Retinal pigment epithelial cell (primary cell): ENCODE data around the genes RPL12 and CDK9.

- RRBS = no CpG with 5 or more reads among the region's 13 CpGs
Observed at GRCh38 chr9:125506214-125506463, 200.9 kb downstream of the MAPKAP1 start.

DNA sequence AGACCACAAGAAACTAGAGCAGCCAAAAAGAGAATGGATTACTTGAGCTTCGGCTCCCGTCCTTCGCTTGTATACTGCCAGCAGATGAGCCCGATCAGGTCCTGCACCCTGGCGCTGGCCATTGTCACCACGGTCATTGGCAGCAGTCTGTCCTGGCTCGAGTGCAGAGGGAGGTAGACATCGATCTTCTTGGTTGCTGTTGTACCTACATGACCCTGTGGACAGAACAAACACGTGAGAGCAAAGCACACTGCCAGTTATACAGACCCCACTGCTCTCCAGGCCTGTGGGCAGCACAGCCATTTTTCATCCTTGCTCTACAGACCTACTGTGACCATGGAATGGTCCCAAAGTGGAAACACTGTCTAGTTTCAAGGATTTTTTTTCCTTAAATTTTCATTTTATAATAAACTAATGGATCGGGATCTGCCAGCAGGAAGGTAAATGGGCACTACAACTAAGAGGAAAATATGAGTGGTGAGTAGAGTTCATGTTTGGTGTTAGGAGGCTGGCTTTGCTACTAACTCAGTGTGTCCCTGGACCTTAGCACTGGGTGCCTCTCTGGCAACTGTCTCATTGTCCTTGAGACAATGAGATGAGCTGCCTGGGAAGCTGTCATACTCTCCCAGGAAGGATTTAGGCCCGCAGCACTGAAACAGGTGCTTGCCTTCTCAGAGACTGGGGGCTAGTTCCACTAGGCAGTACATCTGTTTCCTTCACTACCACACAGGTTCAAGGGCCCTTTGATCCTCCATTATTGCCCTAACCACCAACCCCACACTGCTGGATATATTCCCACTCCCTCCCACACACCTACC is 121.3 kb downstream of the MAPKAP1 start:
- RRBS = no CpG with 5 or more reads among the region's 11 CpGs

DNA sequence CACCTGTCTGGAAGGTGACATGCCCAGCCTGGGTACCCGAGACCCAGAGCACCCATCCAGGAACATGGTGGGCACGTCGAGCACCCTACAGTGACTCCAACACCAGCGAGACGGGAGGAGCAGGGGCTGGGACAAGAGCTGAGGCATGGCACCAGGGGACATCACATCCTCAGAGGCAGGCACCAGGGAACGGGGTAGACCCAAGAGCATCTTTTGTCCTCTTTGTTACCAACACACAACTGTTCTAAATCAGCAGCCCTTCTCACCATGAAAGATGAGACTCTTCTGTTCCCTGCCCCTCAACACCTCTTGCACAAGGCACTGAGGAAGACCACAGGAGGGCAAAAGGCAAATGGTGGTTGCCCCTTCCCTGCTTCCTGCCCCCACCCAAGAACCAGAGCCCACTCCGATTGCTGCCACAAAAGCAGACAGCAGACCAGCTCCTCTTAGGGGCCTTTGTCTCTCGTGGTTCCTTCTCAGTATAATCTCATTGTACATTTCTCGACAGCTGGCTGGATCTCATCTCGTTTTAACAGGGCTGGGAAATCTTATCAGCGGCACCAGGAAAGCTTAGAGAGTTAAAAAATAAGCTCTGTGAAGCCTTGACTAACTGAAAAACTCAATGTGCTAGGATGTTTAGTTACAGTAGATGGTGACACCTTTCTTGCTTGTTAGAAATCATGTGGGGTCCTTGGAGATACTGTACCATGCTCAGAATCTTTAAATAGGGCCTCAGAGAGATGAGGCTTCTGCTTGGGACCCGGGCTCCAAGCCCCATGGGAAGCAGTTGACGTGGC is 1.1 kb downstream of the MVB12B start:
- RRBS = no CpG with 5 or more reads among the region's 13 CpGs

DNA sequence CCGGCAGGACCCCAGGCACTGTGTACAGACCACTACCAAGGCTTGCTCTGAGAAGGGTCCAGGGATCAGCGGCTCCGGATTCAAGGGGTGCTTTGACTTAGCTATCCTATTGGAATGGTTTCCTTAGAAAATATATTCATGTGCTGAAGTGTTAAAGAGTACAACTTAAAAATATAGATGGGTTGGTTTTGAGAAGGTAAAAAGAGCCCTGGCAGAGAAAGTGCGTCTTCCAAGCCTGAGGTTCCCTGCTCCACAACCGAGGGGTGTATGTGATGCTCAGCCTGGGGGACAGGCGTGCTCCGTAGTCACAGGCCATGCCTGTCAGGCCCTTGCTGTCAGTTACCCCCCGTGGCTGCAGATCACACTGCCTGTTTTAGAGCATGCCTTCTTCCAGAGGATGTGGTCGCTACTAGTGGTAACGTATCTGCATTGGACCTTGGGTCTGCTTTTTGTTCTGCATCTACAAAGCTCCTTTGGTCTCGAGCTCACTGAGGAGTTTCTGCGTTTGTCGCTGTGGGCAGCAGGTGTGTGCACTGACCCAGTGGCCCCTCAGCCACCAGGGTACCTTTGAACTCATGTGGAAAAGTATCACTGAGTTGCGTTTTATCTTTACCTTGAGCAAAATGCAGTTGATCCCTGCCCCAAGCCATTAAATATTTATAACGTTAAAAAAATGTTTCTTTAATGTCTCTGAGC is 142.8 kb downstream of the MVB12B start:
- RRBS = 94% methylated on average over 3 of the region's 15 CpGs

- RRBS = no CpG with 5 or more reads among the region's 15 CpGs
Observed at GRCh38 chr9:126587606-126588194, 26.0 kb upstream of the LMX1B start.

GRCh38 chr9:126597244-126597613 is 16.5 kb upstream of the LMX1B start:
- RRBS = no CpG with 5 or more reads among the region's 3 CpGs

- RRBS = no CpG with 5 or more reads among the region's 16 CpGs
Observed at GRCh38 chr9:126661392-126662183, 47.9 kb downstream of the LMX1B start.

DNA sequence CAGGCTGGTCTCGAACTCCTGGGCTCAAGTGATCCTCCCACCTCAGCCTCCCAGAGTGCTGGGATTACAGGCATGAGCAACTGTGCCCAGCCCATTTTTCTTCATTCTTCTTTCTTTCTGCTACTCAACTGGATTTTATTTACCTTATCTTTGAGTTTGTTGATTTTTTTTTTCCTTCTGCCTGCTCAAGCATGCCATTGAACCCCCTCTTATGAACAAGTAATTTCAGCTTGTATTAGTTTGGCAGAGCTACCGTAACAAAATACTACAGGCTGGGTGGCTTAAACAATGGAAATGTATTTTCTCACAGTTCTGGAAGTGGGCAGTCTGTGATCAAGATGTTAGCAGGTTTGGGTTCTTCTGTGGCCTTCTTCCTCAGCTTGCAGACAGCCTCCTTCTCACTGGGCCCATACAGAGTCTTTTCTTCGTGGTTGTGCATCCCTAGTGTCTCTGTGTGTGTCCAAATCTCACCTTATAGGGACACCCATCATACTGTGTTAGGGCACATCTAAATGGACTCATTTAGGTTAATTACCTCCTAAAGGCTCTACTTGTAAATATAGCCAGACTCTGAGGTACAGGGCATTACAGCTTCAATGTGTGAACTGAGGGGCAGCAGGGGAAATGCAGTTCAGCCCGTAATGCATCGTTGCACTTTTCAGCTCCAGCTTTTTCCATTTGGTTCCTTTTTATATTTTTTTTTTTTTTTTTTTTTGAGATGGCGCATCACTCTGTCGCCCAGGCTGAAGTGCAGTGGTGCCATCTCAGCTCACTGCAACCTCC is 20.5 kb downstream of the ZBTB43 start:
- RRBS = no CpG with 5 or more reads among the region's 7 CpGs

- RRBS = no CpG with 5 or more reads among the region's 11 CpGs
Observed at GRCh38 chr9:126832003-126832926, 27.4 kb downstream of the ZBTB43 start.

- RRBS = no CpG with 5 or more reads among the region's 2 CpGs
Observed at GRCh38 chr9:127126956-127127490, 4.6 kb upstream of the ANGPTL2 start.

GRCh38 chr9:127166681-127167402 is 44.4 kb upstream of the ANGPTL2 start:
- RRBS = no CpG with 5 or more reads among the region's 11 CpGs

- RRBS = 83% methylated on average over 1 of the region's 15 CpGs
Observed at GRCh38 chr9:127183997-127184643, 61.7 kb upstream of the ANGPTL2 start.

DNA sequence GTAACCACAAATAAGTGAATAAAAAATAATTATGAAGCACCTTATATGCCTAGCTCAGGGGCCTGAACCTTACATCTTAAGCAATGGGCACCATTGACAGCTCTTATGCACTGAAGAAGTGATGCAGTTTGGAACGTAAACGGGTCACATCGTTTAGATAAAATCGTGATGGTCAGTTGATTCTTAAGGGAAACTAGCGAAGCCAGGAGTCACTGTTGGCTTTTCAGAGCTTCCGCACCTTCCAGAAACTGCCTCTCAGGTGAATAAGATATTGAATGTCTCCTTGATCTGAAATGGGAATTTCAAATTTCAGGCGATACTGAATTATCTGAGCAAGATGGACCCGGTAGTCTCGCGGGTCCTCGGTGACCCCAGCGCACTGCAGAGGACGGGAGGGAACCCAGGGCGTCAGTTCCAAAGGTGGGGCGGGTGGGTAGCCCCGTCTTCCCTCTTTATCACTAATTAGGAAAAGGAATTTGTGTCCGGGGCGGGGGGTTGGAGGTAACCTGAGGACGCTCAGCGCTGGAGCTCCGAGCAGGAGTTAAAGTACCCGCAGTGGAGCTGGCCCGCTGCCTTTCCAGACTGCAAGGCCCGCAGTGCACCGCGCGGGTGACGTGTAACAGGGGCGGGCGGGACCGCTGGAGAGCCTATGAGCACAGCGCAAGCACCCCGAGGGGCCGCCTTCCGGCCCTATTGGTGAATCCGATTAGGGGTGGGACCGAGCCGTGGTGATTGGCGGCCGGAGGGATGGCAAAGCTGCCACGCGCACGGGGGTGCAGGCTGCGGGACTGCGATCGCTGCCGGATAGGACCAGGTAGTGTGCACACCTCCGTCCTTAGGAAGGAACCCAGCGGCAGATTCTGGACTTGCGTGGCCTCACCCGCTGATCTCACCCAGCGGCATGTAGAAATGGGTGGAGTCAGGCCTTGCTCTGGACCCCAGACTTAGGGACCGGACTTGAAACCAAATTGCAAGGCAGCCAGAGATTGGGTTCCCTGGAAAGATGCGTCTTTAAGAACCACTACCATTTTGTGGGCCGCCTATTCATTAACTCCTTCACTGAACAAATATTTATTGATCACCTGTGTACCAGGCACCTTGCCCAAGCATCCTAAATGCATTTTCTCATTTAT is 19.6 kb upstream of the GARNL3 start:
- RRBS = under 1% methylated on average over 13 of the region's 55 CpGs

GRCh38 chr9:127451178-127451712 is at the start of gene RPL12:
TSS of gene RPL12 (minus strand) at chr9:127451406.
- RRBS = under 1% methylated on average over 21 of the region's 49 CpGs

DNA sequence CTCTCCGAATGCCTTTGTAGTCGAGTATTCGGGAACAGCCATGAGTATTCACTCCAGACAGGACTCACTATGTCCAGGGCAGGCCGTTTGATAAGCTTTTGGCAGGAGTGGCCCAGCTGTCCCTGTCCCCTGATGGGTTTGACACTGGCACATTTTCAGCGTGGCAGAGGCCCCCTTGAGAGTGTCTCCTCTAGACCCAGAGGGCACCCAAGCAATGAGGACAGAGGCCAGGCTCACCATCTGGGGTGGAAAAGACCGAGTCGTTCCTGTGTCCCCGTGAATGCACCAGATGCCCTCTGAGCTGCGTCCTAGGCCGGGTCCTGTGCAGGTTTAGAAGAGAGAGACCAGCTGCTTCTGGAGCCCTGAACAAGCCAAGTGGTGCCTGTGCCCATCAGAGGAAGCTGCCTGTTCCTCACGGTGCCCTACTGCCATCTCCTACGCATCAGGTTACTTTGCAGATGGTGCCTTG is 42.3 kb downstream of the LRSAM1 start:
- RRBS = no CpG with 5 or more reads among the region's 12 CpGs

GRCh38 chr9:127506927-127507521 is 55.7 kb downstream of the LRSAM1 start:
- RRBS = 64% methylated on average over 5 of the region's 32 CpGs

GRCh38 chr9:127521336-127521729 is 47.5 kb downstream of the NIBAN2 start:
- RRBS = no CpG with 5 or more reads among the region's 10 CpGs

GRCh38 chr9:127676570-127677167 is 30.1 kb upstream of the CFAP157 start:
- RRBS = 96% methylated on average over 5 of the region's 14 CpGs

- RRBS = 15% methylated on average over 1 of the region's 33 CpGs
Observed at GRCh38 chr9:127741678-127742271, 6.7 kb upstream of the TOR2A start.

DNA sequence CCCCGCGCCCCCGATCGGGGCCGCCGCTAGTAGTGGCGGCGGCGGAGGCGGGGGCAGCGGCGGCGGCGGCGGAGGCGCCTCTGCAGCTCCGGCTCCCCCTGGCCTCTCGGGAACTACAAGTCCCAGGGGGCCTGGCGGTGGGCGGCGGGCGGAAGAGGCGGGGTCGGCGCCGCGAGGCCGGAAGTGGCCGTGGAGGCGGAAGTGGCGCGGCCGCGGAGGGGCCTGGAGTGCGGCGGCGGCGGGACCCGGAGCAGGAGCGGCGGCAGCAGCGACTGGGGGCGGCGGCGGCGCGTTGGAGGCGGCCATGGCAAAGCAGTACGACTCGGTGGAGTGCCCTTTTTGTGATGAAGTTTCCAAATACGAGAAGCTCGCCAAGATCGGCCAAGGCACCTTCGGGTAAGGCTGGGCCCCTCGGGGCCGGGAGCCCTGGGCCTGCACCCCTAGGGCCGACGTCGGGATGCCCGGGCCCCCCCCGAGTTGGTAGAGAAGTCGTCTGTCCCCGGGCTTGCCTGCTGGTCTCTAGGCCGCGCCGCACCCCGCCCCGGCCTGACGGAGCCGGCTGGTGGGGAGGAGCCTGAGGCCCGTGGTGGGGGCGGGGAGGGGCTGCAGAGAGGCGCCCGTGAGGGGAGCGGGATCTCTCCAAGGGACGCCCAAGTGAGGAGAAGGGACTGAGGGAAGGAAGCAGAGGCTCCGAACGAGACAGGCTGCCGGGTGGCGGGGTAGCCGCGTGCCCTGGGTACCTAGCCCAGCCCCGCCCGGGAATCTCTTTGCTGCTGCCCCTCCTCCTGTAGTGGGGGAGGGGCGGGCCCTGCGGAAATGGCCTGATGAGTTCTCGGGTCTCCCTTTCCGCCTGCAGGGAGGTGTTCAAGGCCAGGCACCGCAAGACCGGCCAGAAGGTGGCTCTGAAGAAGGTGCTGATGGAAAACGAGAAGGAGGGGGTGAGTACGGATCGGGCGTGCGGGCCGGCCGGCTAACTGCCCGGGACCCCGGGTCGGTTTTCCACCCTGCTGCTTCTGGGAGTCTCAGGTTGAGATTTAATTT is at the start of gene CDK9:
CDK9 (plus strand) TSS at position 190 of the 1,041 bp plus-strand sequence.
- RRBS = under 1% methylated on average over 56 of the region's 100 CpGs